ENCODE measurements around a stretch of chr14.

DNA sequence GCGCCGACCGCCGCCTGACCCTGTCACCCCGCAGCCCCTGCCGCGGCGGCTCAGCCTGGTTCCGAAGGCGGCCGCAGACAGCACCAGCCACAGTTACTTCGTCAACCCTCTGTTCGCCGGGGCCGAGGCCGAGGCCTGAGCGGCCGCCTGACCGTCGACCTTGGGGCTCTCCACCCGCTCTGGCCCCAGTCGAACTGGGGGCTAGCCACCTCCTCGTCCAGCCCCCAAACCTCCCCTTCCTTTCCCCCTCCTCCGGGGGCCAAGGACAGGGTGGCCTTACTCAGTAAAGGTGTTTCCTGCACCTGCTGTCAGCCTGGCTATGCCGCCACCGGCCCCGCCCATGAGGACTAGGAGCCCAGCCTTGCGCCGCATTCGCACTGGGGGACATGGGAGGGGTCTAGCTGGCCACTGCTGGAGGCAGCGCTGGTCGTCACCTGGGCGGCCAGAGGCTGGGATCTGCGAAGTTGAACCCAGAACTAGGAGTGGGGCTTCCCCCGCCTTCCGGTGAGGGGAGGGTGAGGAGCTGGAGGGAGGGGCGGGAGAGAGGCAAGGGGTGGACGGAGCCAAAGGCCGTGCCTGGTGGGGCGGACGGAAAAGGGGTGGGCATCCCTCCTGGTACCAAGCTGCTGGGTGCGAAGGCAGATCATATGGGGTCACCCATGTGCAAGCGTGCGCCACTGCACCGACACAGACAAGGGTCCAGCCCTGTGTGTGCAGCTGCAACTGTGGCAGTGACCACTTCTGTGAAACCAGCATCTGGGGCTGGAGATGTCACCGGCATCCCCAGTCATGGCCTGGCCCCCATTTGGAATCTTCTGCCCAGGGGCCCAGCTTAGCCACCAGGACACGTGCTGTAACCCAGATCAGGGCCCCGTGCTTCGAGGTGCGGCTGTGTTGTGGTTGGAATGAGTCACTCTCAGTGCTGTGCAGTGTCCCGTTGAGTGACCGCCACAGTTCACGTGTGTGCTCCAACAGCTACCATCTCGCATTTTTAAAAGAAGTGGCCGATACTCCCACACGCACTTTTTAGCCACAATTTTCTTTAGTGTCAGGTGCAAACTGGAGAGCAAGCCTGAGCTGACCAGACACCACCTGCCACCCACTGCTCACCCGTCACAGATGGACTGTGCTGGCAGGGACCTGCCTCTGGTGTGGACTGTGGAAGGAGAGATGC is 8.5 kb downstream of the AMN start:
- PRO-cap: no peak
- RAMPAGE, long total RNA, 3 experiments: no peak in any of the 3 experiments

DNA sequence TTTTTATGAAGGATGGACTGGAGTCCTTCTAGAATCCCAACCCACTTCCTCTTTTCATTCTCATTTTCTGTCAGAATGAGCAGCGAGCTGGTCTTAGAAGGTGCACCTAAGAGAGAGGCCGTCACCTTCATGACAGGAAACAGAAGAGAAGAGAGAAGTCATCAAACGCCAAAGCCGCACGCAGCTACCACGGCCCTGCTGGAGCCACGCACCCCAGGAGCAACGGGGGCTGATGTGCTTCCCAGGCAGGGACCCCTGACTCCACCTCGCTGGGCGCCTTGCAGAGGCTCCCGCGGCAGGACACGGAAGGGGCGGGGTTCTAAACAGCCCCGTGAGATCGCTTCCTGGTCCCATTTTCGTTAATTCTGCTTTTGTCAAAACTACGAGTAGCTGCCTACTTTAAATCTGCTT is 24.1 kb downstream of the AMN start:
- PRO-cap: no peak
- RAMPAGE, long total RNA, 3 experiments: no peak in any of the 3 experiments

- PRO-cap: no peak
- RAMPAGE, long total RNA, 3 experiments: no peak in any of the 3 experiments
These were observed 44.3 kb downstream of the AMN start for GRCh38 chr14:102966458-102967409.

DNA sequence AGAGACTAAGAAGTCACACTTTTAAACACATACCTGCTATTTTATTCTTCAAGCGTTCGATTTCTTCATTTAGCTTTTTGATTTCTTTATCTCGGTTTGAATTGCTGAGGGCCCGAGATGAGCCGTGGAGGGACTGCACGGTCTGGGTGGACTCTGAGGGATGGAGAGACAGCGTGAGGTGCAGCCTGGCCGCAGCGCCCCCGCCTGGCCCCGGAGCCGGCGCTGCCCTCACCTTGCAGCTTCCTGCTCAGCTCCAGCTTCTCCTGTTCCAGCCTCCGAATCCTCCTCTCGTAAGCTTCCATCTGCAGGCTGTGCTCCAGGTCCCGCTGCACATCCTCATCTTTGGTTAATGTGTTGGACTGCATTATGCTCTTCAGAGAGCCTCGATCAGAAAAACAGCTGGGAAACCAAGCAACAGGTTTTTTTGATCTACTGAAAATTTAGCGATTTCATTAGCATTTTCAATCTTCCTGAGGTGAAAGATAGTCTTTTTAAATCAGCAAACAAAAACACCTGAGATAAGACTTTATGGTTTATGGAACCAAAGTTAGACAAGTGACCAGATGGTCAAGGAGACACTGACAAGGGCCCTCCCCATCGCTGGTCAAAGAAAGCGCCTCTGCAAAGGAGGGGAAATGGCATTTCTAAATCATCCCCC is 53.3 kb downstream of the AMN start:
- PRO-cap: no peak
- RAMPAGE, long total RNA, 3 experiments: no peak in any of the 3 experiments

DNA sequence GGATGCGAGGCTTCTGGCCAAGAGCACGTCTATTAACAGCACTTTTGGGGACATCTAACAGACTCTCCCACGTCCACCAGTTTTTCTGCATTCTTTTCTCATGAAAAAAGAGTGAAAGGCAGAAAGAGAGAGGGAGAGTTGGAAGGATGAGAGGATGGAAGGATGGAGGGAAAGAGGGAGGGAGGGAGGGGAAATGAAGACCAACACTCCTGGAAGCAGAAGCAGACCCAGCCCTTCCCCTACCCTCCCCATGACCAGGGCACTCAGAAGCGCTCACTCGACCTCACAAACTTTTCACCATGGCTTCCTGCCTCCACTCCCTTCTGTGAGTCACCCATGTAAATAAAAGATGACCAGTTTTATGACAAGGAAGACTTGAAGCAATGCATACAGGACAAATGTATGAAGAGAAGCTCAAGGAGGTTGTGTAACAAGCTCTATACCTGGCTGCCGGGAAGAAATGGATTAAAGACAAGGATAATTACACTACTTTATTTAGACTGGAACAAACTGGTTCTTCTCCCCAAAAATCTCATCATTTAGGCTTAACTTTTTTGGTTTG is 63.9 kb downstream of the CDC42BPB start:
- PRO-cap: no peak
- RAMPAGE, long total RNA, 3 experiments: no peak in any of the 3 experiments

- PRO-cap: no peak
- RAMPAGE, long total RNA, 3 experiments: no peak in any of the 3 experiments
These were observed 33.6 kb downstream of the CDC42BPB start for GRCh38 chr14:103023675-103024310.

GRCh38 chr14:103112447-103112969 is 10.8 kb upstream of the TNFAIP2 start:
- PRO-cap: no peak
- RAMPAGE, long total RNA, 3 experiments: no peak in any of the 3 experiments

DNA sequence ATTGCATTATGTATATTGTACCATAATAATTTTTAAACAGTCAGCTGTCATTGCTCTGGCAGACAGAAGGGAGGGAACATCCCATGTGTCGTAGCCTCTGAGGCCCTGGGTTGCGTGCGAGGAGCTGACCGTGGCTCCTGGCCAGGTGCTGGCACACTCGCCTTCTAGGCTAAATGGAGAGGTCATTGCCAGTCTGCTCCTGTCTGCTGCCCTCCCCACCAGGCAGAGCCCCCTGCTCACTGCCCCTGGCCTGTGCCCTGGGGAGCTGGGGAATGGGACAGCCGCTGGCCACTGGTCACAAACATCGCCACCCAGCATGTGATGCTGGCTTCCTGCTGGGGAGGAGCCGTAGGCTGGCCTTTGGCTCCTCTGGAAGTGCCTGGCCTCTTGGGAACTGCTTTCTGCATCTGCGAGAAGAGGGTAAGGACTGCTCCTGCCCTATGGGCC is 2.2 kb upstream of the TNFAIP2 start:
- PRO-cap: no peak
- RAMPAGE, long total RNA, 3 experiments: no peak in any of the 3 experiments

DNA sequence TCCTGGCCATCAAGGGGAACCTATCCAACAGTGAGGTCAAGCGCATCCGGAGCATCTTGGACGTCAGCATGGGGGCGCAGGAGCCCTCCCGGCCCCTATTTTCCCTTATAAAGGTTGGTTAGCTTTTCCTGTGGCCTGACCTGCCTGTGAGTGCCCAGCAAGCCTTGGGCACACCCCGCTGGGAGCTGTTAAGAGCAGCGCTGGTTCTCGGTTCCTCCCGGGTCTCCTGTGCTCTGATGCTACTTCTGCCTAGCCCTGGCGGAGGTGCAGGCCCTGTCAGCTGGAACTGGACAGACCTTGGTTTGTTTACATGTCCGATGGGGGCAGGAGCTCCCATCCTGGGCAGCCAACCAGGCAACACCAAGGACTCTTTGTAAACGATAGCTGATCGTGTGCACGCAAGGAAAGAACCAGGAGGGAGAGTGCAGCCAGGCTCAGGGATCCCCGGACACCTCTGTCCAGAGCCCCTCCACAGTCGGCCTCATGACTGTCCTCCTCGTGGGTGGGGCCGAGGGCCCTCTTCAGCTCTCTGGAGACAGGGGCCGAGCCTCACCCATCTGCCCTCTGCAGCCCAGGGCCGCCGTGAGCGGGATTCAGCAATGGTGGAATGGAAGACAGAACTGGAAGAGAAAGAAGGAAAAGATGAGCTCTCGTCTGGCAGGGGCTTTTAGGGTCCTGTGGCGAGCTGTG is 12.1 kb downstream of the TNFAIP2 start:
- PRO-cap: no peak
- RAMPAGE, long total RNA, 3 experiments: no peak in any of the 3 experiments

GRCh38 chr14:103136238-103136528 is 12.9 kb downstream of the TNFAIP2 start:
- PRO-cap: no peak
- RAMPAGE, long total RNA, 3 experiments: no peak in any of the 3 experiments

- PRO-cap: no peak
- RAMPAGE, long total RNA, 3 experiments: no peak in any of the 3 experiments
These were observed 13.6 kb downstream of the TNFAIP2 start for GRCh38 chr14:103136529-103137565.

DNA sequence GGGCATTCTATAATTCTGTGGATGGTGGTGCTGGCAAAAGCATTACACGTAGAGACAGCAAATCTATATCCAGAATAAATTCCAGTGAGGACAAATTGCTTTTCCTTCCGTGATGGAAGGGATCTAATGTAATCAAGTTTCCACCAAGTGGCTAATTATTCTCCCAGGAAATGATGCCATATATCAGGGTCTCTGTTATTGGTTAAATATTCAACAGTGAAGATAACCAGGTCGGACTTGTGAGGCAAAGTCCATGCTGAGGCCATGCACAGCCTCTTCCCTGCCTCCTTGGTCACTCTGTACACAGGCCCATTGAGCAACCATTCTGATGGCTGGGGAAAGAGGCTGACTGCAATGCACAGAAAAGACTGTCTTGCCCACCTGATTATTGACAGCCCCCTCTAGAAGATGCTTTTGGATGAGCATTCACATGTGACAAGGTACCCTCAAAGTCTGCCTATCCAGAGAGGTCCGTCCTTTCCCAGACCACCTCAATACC is 90.1 kb downstream of the TNFAIP2 start:
- PRO-cap: no peak
- RAMPAGE, long total RNA, 3 experiments: no peak in any of the 3 experiments

DNA sequence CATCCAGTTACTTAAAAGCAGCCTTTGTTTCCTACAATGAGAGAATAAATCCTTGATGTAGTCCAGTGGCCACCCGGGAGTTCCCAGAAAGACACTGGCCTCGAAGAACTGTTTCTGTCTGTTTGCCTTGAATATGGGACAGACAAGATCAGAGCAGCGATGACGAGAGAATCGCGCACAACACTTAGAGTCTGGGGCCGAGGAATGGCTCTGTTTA is 102.3 kb downstream of the TNFAIP2 start:
- PRO-cap: no peak
- RAMPAGE, long total RNA, 3 experiments: no peak in any of the 3 experiments

GRCh38 chr14:103338898-103339987 is 5.2 kb downstream of the EIF5 start:
- PRO-cap: no peak
- RAMPAGE, long total RNA, 3 experiments: no peak in any of the 3 experiments

GRCh38 chr14:103341989-103342829 is 8.2 kb downstream of the EIF5 start:
- PRO-cap: no peak
- RAMPAGE, long total RNA, 3 experiments: no peak in any of the 3 experiments

DNA sequence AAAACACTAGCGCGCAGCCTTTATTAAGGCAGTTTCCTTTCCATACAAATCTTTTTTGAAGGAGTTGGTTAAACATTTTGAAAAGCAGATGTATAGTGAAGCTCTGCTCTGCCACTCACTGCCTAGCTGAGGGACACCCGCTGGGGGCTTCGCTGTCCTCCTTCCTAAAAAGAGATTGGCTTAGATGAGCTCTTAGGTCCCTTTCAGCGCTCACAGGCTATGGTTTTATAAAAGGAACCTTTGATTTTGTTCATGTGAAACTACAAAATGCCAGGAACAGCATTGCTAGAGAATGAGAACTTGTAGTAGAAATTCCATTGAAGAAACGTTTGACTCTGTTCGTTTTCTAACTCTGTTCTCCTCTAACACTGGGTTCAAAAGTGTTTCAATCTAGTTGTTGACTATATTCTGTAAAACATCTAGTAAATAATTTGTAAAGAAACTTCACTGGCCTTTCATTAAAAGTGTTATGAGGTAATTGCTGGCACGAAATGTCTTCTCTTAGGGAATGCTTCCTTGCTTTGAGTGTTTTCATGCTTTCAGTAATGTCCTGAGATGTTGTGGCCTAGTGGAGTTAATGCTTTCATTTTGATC is 1.5 kb downstream of the MARK3 start:
- PRO-cap: no peak
- RAMPAGE, long total RNA, 3 experiments: no peak in any of the 3 experiments

DNA sequence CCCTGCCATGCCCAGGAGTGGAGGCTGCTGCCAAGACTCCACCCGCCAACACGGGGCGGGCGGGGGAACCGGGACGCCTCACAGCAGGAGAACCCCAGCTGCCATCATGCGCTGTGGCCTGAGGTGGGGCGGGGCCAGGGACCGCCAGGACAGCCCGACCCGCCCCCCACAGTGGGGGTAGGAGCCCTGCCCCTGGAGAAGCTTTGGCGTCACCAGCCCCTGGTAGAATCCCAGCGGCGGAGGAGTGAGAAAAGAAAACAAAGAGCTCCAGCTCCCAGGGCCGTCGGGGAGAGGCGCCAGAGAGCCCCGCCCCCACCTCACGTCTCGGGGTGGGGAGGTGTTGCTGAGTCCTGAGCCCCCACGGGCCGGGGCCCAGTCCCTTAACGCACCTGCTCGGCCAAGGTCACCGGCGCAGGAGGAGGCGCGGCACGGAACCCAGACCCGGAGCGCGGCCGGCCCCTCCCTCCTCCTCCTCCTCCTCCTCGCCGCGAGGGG is 1.9 kb downstream of the CKB start:
- PRO-cap: no peak
- RAMPAGE, long total RNA, 3 experiments: start-site peak on the minus strand in 1 of 3 experiments, centred at position 454 of the sequence, 8 reads per replicate

- PRO-cap: unidirectional peak, plus-strand start at chr14:103533317
- RAMPAGE, long total RNA, 3 experiments: no peak in any of the 3 experiments
These were observed 4.2 kb downstream of the TRMT61A start for GRCh38 chr14:103532960-103533866.

GRCh38 chr14:103540208-103541432 is 11.6 kb downstream of the TRMT61A start:
- PRO-cap: no peak
- RAMPAGE, long total RNA, 3 experiments: no peak in any of the 3 experiments

DNA sequence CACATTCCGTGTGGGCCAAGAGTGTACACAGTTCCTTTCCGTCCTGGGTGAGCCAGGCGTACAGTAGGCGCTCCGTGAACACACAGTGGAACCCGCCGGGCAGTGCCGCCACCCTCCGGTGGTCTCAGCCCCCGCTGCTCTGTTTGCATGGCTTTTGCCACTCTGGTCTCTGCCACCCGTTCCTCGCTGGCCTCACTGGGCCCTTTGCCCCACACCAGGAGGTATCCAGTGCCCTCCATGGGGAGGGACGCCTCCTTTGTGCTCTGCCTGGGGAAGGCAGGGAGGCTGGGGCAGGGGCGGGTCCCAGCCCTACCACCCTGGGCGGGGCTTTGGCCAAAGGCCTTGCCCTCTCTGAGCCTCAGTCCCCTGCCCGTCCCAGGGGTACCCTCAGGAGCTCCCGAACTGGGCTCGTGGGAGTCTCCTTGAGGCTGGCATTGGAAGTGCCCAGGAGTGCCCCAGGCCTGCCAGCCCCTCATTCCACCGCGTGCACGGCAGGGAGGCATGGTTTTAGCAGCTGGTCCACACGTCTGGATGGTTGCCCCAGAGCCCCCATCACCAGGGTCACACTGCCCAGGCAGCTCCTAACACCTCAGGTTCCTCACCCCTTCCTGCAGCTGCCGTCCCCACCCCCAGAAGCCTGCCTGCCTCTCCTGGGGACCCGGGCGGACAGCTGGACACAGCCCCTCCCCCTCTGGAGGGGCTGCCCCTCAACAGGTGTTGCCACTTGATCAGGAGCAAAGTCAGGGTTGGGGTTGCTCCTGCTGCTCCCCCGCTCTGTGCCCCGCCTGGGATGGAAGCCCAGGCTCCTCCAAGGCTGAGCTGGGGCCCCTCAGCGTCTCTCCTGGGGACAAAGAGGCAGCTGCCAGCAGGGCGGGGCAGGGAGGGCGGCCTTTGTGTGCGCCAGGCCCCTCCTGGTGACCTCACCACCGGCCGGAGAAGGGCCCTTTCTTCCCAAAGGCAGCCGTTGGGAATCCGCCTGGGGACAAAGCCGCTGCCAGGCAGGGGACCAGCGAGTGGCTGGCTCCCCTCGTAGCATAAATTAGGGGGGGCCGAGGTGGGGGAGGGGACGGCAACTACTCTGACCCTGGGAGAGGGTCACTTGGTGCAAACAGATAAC is 13.4 kb downstream of the TRMT61A start:
- PRO-cap: no peak
- RAMPAGE, long total RNA, 3 experiments: no peak in any of the 3 experiments